Upper lobe of left lung (tissue), 5 donors: ENCODE measurements around a stretch of chr15.

DNA sequence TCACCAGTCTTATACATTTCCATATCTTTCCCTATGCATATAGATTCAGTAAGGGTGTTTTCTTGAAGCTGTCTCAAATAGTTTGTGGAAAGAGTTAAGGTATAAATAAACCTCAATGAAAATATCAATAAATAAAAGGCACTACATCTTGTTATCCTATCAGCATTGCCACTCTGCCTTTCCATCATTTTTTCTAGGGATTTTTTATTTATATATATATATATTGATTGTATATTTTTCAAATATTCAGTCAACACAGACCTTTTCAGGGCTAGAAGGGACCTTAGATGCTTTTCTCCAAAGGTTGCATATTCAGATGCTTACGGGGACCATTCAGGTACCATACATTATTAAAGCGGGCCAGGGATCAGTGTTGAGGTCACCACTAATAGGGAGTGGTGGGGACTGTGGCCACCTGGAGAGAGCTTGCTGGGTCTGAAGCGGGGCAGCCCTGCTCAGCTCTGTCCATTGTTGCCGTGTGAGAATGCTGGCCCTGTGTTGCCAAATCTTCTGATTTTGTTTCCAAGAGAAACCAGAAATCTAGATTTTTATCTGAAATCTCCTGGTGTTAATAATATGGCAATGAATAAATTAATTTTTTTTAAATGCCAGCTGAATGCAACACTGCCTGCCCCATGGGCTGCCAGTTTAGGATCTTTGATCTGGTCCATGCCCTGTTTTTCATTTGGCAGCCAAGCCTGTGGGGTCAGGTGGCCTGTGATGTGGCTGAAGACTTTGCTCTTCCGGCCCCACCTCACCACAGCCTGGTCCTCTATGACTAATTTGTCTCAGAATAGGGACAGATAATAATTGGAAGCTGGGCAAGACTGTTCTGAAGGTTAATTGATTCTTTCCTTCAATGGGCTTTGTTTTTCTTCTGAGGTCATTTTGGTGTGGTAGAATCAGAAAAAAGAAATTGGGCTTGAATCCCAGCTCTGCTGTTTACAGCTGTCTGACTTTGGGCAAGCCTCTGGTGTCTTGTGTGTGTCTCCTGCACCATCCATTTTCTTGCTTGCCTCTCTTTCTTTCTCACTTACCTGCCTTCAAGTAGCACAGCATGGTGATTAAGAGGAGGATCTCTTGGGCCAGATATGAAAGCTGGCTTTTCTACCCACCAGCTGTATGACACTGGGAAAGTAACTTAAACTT, 23.9 kb downstream of the ABHD2 start:
- PRO-cap, 2 experiments = peak in 1 of 2 experiments; most common plus-strand start position 951 of the sequence (in 1); most common minus-strand start position 659 of the sequence (in 1)
- RAMPAGE, long total RNA, 4 experiments = no peak in any of the 4 experiments

GRCh38 chr15:89116090-89116898, 28.0 kb downstream of the ABHD2 start:
- PRO-cap, 2 experiments = peak in 1 of 2 experiments; most common minus-strand start chr15:89116516 (in 1)
- RAMPAGE, long total RNA, 4 experiments = no peak in any of the 4 experiments

DNA sequence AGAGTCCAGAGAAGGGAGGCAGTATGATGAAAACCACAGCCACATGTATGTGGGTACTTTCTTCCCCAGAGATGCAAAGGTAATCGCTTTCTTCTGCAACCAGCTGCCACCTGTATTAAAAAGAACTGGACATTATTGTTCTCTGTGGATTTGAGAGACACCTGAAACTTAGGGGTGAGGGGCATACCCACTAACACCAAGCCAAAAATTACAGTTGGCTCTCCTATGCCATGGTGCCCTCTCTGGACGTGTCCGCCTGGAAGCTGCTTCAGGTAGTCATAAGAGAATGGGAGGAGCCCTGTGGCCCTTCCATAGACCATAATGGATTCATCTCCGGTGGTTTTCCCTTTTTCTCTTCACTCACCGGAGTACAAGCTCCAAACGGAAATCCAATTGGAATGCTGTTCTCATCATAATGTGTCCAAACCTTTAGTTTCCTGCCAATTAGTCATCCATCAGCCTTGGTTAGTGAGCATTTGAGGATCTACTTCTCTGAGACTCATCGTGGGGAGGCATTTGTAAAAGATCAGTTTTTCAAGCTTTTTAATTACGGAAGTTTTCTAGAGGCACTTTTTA, 34.8 kb downstream of the ABHD2 start:
- PRO-cap, 2 experiments = no peak in any of the 2 experiments
- RAMPAGE, long total RNA, 4 experiments = no peak in any of the 4 experiments

DNA sequence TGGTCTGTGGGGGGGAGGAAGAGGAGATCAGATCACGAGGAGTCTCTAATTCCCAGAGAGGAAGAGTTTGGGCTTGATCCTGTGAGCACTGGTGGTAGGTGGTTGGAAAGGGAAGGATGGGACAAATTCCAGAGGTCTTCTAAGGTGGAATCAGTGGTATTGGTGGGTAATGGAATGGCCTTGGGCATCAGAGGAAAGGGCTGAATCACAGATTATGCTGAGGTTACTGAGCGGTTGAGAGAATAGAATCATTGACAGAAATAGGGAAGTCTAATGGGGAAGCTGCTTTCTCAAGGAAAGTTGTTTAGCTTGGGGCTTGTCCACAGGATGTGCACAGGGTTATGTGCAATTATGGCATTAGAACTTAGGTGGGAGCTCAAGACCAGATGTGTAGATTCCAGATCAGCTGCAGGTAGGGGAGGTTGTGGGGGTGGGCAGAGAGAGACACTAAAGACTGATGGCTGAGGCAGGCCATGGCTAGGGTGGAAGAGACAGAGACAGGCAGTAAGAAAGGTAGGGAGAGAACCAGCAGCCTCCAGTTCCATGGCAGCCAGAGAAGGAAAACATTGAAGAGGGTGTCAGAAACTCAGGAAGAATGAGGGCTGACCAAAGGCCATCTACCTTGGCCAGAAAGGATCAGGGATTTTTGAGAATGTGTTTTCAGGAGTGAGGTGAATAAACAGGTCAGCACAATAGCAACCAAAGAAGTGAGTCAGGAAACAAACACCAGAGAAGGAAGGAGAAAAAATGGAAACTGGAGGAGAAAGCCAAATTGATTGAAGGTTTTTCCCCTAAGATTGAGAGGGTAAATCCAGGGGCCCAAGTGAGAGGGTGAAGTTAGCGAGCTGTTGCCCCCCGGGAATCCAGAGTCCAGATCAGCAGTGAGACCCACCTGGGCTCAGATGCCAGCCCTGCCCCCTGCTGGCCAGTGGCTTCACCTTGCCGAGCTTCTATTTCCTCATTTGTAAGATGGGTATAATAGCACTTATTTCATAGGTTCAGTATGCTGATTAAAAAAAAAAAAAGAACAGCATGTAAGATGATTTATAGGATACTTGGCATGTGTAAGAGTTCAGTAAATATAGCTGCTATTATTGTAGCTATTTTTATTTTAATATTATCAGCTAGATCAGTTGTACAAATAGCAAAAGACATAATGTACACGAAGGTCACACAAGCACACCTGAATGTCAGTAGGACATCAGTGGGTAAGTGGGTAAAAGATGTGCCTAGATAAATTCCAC, 40.9 kb downstream of the ABHD2 start:
- PRO-cap, 2 experiments = no peak in any of the 2 experiments
- RAMPAGE, long total RNA, 4 experiments = no peak in any of the 4 experiments

- PRO-cap, 2 experiments = no peak in any of the 2 experiments
- RAMPAGE, long total RNA, 4 experiments = no peak in any of the 4 experiments
Observed at GRCh38 chr15:89150844-89151425, 62.7 kb downstream of the ABHD2 start.

GRCh38 chr15:89318342-89318847, 16.2 kb downstream of the POLG start:
- PRO-cap, 2 experiments = no peak in any of the 2 experiments
- RAMPAGE, long total RNA, 4 experiments = no peak in any of the 4 experiments

DNA sequence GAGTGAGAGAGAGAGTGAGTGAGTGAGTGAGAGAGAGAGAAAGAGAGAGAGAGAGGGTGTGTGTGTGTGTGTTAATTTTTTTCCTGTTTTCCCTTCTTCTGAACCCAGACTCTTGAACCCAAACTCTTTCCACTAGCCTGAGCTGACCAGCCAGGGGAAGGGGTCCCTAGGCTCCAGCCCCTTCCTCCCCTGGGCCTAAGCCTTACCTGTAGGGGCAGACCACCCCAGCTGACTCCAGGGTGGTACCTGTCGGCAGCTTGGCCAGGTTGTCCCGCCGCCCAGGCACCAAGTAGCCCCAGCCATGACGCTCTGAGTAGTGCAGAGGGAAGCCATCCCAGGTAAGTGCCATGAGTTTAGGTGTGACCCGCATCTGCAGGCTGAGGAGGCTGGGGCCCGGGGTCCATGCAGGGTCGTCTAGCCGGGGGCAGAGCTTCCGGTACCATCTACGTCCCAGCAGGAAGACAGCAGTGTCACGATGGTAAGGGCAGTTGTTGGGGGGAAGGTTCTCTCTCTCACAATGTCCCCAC, 9.3 kb downstream of the POLG start:
- PRO-cap, 2 experiments = no peak in any of the 2 experiments
- RAMPAGE, long total RNA, 4 experiments = no peak in any of the 4 experiments

DNA sequence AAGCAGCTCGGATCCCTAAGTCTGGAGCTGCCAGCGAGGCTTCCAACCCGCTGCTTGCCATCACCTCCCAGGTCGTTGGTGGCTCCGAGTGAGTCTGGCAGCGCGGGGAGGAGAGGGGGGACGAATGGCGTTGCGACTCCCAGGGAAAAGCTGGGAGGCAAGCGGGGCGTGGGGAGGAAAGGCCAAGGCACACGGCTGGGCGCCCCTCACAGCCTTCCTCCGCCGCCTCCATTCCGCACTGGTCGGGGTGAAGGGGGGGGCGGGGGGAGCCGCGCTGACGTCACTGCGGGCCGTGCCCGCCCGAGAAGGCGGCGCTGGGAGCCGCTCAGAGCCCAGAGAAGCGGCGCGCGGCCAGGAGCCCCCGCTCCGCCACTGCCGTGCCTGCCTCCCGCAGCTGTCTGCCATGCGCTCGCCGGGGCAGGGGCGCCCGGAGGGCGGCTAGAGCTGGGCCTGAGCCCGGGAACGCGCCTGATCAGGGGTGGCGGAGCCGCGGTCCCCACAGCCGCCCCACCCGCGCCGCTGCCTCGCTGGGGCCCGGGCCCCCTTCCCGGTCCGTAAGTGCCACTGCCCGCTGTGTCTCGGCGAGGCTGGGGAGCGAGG, 27.7 kb upstream of the POLG start:
- PRO-cap, 2 experiments = no peak in any of the 2 experiments
- RAMPAGE, long total RNA, 4 experiments = no peak in any of the 4 experiments

- PRO-cap, 2 experiments = no peak in any of the 2 experiments
- RAMPAGE, long total RNA, 4 experiments = no peak in any of the 4 experiments
Observed at GRCh38 chr15:89400493-89401482, 66.2 kb upstream of the POLG start.

DNA sequence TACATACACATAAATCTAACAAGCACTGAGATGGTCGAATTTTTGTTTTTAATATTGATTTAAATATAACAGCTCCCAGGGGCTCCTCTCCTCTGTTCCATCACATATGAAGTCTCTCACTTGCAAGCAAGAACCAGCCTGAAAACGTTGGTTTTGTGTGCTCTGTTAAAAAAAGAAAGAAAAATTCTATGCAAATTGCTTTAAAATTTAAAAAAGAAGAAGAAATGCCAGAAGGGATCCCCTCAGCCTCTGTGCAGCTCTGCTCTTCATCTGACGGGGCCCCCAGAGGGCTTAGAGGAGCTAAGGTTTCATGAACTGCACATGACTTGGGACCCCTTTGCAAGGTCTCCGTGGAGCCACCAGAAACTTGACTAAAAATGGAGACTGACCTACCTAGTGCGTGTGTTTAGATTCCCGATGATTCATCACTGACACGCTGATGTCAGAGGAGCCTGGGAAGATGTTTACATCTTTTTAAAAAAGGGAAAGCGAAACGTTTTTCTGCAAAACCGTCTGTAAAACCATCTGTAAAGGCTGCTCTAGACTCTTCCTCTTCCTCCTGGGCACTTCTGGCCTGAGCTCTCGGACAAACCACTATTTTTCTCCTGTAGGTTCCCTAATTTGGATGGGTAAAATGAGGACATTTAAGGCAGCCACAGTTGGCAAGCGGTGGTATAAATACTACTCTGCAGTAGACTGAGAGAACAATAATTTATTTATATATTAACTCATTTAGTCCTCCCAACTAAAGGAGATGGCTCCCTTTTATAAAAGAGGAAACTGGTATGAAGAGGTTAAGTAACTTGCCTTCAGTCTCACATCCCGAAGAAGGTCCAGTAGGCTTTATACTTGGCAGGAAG, 67.2 kb upstream of the POLG start:
- PRO-cap, 2 experiments = no peak in any of the 2 experiments
- RAMPAGE, long total RNA, 4 experiments = no peak in any of the 4 experiments

GRCh38 chr15:89811845-89812835, 2.5 kb downstream of the ANPEP start:
- PRO-cap, 2 experiments = no peak in any of the 2 experiments
- RAMPAGE, long total RNA, 4 experiments = no peak in any of the 4 experiments

GRCh38 chr15:89825189-89825678, 10.6 kb upstream of the ANPEP start:
- PRO-cap, 2 experiments = no peak in any of the 2 experiments
- RAMPAGE, long total RNA, 4 experiments = no peak in any of the 4 experiments

DNA sequence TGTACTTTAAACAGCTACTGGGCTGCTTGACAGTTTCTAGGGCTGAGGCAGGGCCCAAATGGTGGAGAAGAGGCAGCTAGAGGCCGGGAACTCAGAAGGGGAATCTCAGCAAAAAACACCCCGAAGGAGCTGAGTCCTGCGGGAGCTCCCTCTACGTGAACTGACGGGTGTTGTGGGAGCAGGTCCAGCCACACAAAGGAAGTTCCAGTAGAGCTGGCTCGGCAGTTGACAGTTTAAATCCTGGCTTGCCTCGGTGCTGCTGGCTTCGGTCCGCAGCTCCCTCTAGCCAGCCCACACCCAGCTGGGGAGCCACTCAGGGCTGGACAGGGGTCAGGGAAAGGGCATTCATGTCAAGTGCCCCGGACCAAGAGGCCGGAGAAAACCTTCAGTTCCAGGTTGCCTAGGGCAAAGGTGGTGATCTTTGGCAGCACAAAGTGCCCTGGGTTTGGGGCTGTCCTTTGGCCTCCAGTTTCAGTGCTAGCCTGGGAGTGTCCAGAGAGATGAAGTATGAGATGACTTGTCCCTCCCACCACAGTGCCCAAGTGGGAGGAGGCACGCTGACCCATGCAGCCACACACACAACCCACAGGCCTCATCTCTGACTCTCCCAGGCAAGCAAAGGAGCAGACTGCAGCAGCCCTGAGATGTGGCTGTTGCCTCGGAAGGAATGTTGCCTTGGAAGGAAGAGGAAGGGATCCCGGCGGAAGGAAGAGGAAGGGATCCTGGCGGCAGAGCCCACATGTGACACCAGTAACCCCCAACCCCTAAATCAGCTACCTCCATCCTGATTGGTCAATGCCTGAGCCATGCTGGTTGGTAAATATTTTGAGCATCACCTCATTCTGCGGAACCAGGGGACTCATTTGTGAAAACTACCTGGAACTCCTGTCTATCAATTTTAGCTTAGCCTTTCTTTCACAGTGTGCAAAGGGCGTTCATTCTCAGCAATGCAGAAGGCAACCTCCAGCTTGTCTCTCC, 13.8 kb upstream of the ANPEP start:
- PRO-cap, 2 experiments = no peak in any of the 2 experiments
- RAMPAGE, long total RNA, 4 experiments = no peak in any of the 4 experiments

- PRO-cap, 2 experiments = no peak in any of the 2 experiments
- RAMPAGE, long total RNA, 4 experiments = no peak in any of the 4 experiments
Observed at GRCh38 chr15:89852443-89853011, 37.9 kb upstream of the ANPEP start.

- PRO-cap, 2 experiments = peak in 2 of 2 experiments; most common plus-strand start chr15:90002000 (in 1); most common minus-strand start chr15:90001819 (in 1)
- RAMPAGE, long total RNA, 4 experiments = no peak in any of the 4 experiments
Observed at GRCh38 chr15:90001689-90002048, 545 bp downstream of the ZNF710 start.

DNA sequence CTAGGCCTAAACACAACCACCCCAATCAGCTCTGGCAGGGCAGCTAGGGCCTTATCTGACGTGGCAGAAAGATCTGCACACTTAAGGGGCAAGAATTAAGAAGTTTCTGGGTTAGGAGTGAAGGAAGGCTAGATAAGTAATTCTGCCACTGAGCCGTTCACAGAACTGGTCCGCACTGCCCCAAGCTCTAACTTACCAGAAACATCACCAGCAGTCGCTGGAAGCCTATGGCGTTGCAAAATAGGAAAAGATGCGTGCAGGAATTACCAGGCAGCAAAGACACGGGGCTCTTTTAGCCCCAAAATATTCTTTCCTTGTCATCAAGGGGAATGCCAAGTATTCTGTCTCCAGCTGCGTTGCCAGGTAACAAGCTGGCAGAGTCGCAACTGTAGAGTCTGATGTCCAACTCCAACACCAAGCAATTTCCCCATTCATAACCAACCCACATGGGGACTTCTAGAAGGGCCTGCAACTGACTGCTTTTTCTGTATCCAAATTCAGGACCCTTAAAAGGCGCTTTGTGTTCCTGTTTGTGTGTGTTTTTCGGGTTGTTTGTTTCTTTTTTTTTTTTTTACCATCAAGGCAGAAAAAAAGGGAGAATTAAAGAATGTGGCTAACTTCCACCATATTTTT, 1.8 kb downstream of the IDH2 start:
- PRO-cap, 2 experiments = no peak in any of the 2 experiments
- RAMPAGE, long total RNA, 4 experiments = no peak in any of the 4 experiments

DNA sequence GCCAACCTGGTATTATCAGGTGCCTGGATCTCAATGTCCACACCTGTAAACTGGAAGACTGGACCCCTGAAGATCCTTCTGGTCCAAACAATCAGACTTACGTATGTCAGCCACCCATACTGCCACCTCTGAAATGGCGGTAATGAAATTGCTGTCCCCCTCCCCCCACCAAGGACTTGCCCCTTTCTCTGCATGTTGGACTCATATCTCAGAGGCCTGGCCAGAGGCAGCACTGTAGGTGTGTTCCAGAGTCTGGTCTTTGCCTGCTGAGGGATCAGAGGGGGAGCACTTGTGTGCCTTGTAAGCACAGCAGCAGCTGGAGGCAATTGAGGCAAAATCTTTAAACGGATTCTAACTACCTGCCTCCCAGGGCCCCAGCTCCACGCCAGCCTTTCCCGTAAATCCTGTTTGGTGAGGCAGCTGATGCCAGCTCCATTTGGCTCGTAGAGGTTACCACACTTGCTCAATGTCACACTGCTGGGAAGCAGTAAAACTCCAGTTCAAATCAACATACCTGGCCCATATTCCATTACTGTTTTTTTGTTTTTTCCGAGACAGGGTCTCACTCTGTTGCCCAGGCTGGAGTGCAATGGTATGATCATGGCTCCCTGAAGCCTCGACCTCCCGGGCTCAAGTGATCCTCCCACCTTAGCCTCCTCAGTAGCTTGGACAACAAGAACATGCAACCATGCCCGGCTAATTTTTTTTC, 2.3 kb upstream of the IDH2 start:
- PRO-cap, 2 experiments = no peak in any of the 2 experiments
- RAMPAGE, long total RNA, 4 experiments = no peak in any of the 4 experiments

DNA sequence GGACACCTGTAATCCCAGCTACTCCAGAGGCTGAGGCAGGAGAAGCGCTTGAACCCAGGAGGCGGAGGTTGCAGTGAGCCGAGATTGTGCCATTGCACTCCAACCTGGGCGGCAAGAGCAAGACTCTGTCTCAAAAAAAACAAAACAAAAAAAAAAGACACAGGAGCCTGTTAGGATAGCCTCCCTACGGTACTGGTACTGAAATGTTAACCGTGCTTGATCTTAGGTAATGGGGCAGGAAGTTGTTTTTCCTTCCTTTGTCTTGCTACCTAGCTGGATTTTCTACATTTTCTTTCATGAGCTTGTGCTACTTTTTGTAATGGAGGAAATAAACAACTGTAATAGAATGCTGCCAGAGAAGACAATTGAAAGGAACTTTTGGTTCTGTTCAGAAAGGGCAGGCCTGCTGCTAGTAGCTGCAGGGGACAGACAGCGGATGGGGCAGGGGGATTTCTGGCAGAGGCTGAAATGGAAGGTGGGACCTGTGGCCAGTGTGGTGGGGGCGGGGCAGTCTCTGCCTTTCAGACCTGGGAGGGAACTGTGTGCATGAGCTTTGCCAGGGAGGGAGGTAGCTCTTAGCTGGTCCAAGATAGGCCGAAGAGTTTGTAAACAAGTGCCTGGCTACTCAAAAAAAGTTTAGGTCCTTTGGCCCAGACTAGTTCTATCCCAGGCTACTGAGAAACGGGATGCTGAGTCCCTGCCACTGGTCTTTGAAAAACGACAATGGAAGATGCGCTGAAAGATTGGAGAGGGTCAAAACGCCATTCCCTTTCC, 49.0 kb upstream of the SEMA4B start:
- PRO-cap, 2 experiments = no peak in any of the 2 experiments
- RAMPAGE, long total RNA, 4 experiments = no peak in any of the 4 experiments

DNA sequence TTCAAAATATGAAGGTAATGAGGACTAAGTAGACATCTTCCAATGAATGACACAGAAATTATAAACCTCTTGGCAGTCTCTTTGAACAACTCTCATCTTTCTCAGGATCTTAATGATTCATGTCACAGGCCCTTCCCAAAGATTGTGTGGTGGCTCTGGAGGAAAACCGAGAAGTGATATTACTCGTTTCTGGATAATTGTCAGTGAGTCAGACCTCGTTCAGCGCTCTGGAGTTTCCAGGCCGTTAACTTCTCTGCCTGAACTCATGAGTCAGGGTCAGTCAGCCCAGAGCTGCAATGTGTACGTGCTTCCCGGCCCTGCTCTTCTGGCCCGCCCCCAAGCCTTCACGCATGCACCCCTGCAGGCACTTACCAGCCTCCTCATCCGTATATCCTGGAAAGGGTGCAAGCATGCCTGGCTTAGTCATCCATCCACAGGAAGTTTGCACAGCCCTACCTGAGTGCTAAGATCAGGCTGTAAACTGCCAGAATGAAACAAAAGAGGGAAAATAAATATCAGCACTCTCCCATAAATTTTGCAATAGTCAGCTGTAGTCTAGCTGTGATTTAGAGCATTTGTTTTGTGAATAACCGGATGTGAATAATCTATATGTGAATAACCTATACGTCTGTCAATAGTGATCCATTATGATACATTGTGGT, 35.4 kb upstream of the SEMA4B start:
- PRO-cap, 2 experiments = no peak in any of the 2 experiments
- RAMPAGE, long total RNA, 4 experiments = no peak in any of the 4 experiments

DNA sequence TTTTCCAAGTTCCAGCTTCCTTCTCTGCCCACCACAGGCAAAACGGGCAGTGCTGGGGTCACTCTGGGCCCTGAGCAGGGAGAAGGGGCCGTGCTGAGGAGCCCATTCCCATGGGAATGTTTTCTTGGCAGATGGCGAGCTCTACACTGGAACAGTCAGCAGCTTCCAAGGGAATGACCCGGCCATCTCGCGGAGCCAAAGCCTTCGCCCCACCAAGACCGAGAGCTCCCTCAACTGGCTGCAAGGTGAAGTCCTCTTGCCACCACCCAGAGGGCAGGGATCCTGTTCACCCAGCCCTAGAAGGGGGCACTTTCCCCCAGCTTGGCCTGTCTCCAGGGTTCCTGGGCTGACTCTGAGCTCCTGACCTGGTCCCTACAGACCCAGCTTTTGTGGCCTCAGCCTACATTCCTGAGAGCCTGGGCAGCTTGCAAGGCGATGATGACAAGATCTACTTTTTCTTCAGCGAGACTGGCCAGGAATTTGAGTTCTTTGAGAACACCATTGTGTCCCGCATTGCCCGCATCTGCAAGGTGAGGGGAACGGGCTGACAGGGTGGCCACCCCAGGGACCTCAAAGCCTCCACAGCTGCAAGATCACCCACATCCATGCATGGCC, 12.4 kb downstream of the CIB1 start:
- PRO-cap, 2 experiments = no peak in any of the 2 experiments
- RAMPAGE, long total RNA, 4 experiments = no peak in any of the 4 experiments